ENCODE measurements around a stretch of chr5.

DNA sequence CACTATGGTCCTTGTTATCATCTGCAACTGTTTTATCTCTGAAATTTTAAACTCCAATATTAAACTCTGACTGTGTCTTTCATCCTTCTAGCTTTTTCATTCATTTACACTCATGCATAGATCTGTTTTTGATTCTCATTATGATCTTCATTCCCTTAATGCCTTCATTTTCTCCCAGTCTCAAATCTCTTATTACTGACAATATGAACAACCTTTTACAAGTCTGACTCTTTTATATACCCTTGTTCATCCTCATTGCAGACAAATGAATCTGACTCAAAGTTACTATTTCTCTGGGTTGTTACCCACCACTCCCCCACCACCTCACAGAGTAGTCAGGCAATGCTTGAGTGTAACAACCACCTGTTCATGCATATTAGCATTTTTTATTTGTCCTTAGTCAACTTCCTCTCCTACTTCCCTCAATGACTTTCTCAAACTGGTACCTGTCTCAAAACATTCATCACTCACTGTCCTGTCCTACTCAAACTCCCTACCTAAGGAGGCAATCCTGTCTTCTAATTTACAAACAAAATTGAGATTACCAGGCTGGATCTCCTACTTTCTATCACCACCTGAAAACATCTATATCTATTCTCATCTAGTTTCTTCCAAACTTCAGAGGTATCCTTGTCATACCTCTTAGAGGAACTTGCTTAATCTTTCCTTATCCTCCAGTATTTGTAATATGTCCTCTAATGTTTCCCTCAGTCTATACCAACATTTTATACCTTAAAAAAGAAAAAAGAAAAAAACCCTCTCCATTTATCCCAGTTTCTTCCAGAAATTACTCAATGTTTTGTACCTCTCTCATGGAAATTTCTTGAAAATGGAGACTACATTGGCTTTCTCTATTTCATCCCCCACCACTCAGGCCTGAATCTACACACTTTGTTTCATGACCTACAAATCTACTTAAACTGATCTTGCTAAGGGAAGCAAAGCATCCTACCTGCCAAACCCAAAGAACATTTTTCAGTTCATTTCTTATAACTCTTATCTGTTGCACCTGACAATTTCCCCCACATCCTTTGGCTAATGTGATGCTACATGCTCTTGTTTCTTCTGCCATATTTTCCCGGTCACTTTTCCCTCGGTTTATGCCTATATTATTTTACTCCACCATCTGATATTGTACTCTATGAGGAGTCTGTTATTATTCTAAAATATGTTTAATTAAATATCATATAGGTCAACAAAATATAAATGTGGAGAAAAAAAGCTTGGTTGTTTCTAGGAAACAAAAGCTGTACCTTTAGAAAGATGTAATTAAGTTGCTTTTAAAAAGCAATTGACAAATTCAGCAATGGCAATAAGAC lies 17.9 kb downstream of the SREK1IP1 start:
- RAMPAGE, long total RNA: no peak
- RRBS: no CpG with 5 or more reads among the region's 2 CpGs

DNA sequence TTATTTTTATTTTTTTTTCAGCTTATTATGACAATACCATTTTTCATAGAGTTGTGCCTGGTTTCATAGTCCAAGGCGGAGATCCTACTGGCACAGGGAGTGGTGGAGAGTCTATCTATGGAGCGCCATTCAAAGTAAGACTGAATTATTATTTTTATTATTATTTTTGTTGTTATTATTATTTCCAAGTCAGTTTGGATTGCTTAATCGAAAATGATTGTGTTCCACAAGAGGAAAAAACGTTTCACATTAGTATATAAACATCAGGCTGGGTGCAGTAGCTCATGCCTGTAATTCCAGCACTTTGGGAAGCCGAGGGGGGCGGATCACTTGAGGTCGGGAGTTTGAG lies 13.1 kb downstream of the CWC27 start:
- RAMPAGE, long total RNA: no peak
- RRBS: no CpG with 5 or more reads among the region's 7 CpGs

GRCh38 chr5:64786337-64786724 lies 17.6 kb downstream of the CWC27 start:
- RAMPAGE, long total RNA: no peak
- RRBS: no CpG with 5 or more reads among the region's 3 CpGs

GRCh38 chr5:65061319-65061966 lies 292.7 kb downstream of the CWC27 start:
- RAMPAGE, long total RNA: no peak
- RRBS: no CpG with 5 or more reads among the region's 8 CpGs

GRCh38 chr5:65769473-65769858 lies 47.5 kb downstream of the NLN start:
- RAMPAGE, long total RNA: no peak
- RRBS: no CpG with 5 or more reads among the region's 1 CpG

GRCh38 chr5:65818374-65819618 lies 96.8 kb downstream of the NLN start:
- RAMPAGE, long total RNA: no peak
- RRBS: no CpG with 5 or more reads among the region's 5 CpGs

- RAMPAGE, long total RNA: no peak
- RRBS: no CpG with 5 or more reads among the region's 5 CpGs
Measured at GRCh38 chr5:65830448-65831431, 95.6 kb upstream of the ERBIN start.

- RAMPAGE, long total RNA: no peak
- RRBS: 1% methylated on average over 23 of the region's 52 CpGs
Measured at GRCh38 chr5:66144422-66145050, 436 bp downstream of the SREK1 start.

DNA sequence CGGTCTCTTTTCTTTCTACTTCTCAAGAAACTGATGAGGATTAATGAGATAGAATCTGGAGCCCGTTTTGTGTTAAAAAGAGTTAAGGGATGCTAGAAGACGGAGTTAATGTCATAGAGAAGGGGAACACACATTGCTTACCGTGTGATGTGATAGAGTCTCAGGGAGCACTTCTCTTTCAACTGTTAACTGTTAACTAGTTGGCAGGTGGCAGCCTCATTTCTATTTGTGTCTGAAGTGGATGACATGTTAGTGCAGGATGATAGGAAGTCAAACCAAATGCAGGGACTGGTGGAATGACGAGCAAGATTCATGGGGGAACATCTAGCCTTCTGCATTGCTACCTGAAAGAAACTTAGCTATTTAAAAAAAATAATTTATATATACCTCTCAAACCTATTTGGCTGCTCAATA lies 222.7 kb downstream of the MAST4 start:
- RAMPAGE, long total RNA: no peak
- RRBS: no CpG with 5 or more reads among the region's 5 CpGs

DNA sequence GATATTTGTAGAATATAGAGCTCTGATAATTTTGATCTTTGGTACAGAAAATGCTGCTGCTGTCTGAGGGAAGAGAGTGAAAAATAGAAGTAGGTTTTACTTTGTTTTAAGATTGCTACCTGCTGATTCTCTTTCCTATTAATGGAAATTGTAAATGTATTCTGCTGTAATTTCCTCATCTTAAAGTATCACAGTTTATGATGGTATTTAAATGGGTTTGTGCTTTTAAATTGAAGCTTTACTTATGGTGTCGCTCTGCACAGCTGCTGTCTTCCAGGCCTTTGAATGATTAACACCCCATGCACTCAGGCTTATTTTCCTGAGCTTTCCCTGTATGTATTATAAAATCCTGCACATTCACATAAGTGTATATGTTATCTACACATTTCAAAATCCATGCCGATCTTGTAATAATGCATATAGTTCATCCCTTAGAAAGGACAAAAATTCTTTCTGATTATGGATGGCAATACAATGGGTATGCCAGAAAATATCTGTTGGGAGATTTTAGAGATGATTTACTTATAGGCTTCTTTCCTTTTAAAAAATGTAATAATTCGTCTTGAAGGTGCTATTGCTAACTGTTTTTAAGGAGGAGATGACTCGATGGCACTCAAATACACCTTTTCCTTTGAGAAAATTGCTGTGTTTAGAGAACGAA lies 180.0 kb downstream of the CD180 start:
- RAMPAGE, long total RNA: no peak
- RRBS: no CpG with 5 or more reads among the region's 5 CpGs

GRCh38 chr5:67232872-67233393 lies 36.3 kb upstream of the CD180 start:
- RAMPAGE, long total RNA: no peak
- RRBS: no CpG with 5 or more reads among the region's 8 CpGs

- RAMPAGE, long total RNA: no peak
- RRBS: no CpG with 5 or more reads among the region's 1 CpG
Measured at GRCh38 chr5:67288005-67288214, 91.3 kb upstream of the CD180 start.

DNA sequence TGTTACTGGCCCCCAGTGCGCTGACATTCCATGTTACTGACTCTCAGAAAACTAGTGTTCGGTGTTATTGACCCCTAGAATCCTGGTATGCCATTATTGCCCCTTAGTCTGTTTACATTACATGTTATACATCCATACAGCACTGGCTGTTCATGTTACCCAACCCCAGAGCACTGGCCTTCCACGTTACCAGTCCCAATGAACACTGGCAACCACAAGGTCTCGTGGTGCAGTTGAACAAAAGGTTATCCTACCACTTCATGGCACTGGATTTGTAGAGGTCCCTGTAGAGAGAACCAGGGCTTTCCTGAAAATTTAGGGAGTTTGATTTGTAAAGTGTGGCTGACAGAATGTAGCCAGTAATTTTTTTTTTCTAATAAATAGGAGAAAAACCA lies 278.3 kb upstream of the CD180 start:
- RAMPAGE, long total RNA: no peak
- RRBS: no CpG with 5 or more reads among the region's 4 CpGs

- RAMPAGE, long total RNA: no peak
- RRBS: no CpG with 5 or more reads among the region's 8 CpGs
Measured at GRCh38 chr5:67693727-67694715, 497.4 kb upstream of the CD180 start.

GRCh38 chr5:67773326-67773874 lies 442.2 kb upstream of the PIK3R1 start:
- RAMPAGE, long total RNA: no peak
- RRBS: no CpG with 5 or more reads among the region's 3 CpGs

GRCh38 chr5:67780134-67780735 lies 435.3 kb upstream of the PIK3R1 start:
- RAMPAGE, long total RNA: no peak
- RRBS: no CpG with 5 or more reads among the region's 15 CpGs

DNA sequence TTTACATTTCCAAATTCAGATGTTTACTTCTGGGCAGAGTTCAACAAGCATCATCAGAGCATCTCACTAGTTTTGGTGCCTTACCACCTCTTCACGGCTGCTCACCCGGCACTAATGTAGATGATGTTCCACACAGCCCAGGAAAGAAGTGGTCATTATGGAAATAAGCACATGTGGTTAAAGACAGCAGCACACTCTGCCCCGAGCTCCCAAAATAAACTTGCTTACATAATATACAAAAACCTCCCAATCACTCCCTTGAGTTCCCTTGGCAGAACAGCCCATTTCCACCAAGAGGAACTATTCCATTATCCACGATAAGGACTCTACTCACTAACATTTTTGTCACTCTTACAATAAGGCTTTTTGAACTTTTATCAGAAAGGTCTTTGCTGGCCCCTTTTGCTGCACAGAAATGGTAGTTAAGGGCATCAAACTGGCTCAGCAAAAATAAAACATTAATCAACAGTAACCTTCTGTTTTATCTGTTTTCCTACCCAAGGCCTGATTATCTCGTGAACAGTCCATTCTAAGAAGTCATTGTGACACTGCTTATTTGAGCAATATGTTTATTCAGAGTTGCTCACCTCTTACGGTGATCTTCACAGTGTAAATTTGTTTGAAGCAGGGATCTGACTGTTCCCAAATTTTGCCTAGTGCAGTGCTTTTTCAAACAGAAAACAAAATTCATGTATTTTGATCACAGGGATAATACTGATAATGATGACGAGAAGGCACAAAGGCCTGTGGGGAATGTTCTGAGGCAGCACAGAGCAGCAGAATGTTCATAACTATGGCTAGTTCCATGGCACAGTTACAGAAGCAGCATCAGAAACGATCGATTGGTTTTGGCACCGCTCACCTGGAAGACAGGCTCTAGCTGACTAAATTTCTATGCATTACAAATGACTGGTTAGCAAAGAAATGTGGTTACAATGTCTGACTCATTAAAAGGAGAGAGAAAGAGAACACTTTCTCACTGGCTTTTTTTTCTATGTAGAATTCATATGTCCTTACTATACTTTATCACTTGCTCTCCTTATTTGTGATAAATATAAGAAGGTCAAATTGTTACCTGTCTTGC lies 399.8 kb upstream of the PIK3R1 start:
- RAMPAGE, long total RNA: no peak
- RRBS: no CpG with 5 or more reads among the region's 10 CpGs

DNA sequence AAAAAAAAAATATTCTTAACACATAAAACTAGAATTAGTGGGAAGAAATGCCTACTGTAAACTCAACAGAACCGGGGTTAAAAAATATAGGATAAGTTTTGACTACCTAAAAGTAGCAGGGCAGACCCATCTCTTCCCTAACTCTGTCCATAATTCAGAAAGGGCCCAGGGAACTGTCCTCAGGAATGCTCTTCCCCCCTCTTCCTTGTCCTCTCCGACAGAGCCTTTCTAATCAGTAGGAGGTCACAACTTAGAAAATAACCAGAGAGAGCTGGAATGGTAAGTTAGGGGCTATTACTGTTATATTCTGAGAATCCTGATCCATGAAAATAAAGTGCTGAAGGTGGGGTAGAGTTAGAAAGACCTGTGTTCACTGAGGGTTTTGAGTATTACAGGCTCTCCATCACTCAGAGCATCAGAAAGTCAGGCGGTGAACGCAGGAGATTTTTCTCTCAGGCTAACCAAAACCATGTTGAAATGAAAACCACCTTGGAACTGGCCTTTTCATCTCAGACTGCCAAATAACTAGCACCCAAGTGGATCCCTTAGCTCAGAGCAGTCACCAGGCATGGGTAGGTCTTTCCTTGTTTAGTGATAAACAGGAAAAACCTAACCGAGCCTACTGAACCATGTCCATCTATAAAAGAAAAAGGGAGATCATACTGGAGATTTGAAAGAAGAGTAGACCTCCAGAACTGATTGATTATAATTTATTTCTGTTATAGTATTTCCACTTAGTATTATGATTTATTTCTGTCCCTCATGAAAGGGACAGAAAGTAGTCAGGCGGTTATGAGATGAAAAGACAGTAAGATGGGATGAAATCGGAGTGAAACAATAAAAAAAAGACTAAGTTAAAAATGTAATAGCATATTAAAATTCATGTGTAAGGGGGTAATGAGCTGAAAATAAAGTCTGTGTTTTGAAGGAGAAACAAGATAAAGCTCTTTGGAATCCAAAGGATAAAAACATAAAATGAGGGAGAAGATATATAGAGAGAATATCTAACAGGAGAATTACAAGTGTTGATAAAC lies 22.5 kb downstream of the PIK3R1 start:
- RAMPAGE, long total RNA: no peak
- RRBS: no CpG with 5 or more reads among the region's 7 CpGs

GRCh38 chr5:68254878-68255315 lies 39.3 kb downstream of the PIK3R1 start:
- RAMPAGE, long total RNA: no peak
- RRBS: no CpG with 5 or more reads among the region's 3 CpGs

DNA sequence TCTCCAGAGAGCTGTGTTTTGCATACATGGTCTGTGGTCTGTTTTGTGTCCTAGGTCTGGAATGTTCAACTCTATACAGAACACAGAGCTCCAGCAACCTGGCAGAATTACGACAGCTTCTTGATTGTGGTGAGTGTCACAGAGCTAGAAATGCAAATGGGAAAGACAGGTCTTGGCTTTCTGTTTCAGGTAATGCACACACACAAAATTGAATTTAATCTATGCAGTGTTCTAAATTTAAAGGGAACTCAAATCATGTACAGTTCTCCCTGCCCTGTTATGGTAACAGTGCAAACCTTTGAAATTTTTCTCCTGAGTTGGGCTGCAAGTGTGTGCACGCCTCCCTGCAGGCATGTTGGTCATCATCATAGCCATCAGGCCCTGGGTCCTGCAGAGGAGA lies 58.3 kb downstream of the PIK3R1 start:
- RAMPAGE, long total RNA: no peak
- RRBS: no CpG with 5 or more reads among the region's 2 CpGs

All from hepatocyte (in vitro differentiated cells and primary cell).